NCI-H460 (cell line): Measurements from ENCODE around the genes AMIGO1, RBM15, KCNA3 and WDR77.

RAMPAGE:
- cytosol, long total RNA, result no peak
- long total RNA, result no peak
- nucleus, long total RNA, result no peak
Observed at GRCh38 chr1:109413834-109414360, 12.4 kb downstream of the PSMA5 start.

DNA sequence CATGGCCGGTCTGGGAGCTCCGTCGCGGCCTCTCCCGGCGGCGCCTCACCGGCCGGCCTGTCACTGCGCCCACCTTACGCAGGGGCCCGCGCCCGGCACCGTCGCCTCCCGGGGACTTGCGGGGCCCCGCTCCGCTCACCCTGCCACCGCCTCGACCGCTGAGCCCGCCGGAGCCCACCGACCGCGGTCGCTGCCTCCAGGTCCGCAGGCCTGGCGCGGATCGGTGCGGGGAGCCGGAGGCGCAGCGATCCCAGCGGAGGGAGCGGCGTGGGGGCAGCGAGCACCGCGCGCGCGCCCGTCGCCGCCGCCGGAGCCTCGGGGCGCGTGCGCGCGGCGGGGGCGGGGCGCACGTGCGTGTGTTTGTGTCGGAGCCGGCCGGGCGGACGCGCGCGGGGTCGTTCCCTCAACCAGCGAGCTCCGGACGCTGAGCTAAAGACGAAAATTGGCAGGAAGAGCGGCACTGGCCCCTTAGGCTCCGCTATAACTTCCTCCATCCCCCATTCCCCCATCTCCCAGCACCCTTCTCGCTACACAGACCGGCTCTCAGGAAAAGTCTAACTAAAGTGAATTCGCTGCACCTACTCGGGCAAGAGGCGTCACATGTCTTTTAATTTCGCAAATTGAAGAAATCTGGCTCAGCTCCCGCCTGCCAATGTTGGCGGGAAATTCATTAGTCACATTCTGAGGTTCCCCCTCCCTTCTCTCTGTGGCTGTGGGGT lies at the start of gene AMIGO1:
TSS of gene AMIGO1 (minus strand) at position 282 of the 719 bp plus-strand sequence.
RAMPAGE:
- cytosol, long total RNA, result no peak
- long total RNA, result no peak
- nucleus, long total RNA, result no peak

GRCh38 chr1:109750805-109751270 lies 10.0 kb upstream of the GSTM3 start:
RAMPAGE:
- cytosol, long total RNA, result no peak
- long total RNA, result no peak
- nucleus, long total RNA, result no peak

RAMPAGE:
- cytosol, long total RNA, result no peak
- long total RNA, result no peak
- nucleus, long total RNA, result no peak
Observed at GRCh38 chr1:109767011-109767289, 3.2 kb upstream of the EPS8L3 start.

RAMPAGE:
- cytosol, long total RNA, result no peak
- long total RNA, result no peak
- nucleus, long total RNA, result no peak
Observed at GRCh38 chr1:109904475-109905024, 6.1 kb upstream of the CSF1 start.

DNA sequence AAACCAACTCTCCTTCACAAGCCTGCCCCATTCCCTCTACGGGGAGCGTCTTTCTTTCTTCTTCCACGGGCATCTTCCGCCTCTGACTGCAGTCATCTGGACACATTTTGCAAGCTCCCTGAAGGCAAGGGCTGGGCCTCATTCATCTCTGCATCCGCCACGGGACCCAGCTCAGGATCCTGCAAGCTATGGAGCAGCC lies 7.5 kb upstream of the AHCYL1 start:
RAMPAGE:
- cytosol, long total RNA, result no peak
- long total RNA, result no peak
- nucleus, long total RNA, result no peak

RAMPAGE:
- cytosol, long total RNA, result no peak
- long total RNA, result no peak
- nucleus, long total RNA, result no peak
Observed at GRCh38 chr1:109983951-109984446, 566 bp upstream of the AHCYL1 start.

DNA sequence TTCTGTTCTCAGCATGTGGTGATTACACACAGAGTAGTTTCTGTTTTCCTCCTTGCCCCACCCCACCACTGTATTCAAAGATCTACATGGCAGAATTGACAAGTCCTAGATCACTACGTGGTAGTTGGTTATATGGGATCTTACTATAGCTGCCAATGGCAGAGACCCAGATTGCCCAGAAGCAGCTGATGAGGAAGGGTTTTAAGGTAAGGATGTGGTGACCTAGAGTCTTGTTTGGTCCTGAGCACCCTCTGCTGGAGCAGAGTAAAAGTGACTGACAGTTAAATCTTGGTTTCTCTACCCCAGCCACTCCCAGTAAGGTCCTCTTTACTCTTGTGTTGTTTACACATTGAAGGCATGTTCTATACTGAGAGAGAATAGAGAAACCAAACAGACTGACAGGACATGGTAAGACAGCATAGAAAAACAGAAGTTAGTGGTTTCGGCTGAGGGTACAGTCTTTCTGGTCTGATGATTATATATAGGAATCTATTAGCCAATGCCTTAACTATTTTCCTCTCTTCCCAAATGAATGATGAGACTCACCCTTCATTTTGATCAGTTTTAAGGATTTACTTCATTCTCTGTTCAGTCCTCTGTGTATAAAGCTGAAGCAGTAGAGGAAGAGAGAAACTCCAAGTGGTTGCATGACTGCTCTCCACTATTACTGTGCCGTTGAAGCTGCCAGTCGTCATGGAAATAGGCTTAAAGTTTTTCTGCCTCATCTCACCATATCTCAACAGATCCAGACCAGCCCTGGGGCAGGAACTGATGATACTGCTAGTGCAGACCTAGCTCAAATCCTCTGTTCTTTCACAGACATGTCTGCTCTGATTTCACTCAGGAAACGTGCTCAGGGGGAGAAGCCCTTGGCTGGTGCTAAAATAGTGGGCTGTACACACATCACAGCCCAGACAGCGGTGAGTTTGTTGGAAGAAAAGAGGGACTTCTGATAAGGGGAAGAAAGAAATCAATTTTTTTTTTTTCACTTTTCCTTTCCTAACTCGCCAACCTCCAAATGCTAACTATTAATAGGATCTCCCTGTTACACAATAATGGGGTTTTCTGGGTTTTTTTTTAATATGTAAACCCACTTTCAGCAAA lies 22.5 kb upstream of the STRIP1 start:
RAMPAGE:
- cytosol, long total RNA, result no peak
- long total RNA, result no peak
- nucleus, long total RNA, result no peak

DNA sequence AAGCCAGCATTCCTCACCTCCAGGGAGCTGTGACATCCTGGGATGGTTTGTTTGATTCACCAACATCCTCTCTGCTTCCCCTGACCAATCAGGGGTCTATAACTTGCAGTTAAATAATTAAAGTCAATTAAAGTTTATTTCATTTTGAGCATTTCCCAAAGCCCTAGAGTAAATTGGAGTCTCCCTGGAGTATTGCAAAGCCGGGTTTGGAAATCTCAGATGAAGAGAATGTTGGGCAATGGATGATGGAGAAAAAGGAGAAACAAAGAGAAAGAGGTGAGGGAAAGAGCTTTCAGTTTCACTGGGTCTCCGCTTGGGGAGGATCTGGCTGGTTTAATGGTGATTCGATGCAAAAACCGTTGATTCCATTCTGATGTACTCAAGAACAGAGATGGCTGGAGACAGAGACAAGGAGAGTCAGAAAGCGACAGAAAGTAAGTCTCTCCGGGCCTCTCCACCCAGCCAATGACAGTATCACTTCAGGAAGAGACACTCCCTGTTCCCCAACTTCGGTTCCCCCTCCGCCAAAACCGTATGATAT lies 12.8 kb upstream of the ALX3 start:
RAMPAGE:
- cytosol, long total RNA, result no peak
- long total RNA, result no peak
- nucleus, long total RNA, result no peak

DNA sequence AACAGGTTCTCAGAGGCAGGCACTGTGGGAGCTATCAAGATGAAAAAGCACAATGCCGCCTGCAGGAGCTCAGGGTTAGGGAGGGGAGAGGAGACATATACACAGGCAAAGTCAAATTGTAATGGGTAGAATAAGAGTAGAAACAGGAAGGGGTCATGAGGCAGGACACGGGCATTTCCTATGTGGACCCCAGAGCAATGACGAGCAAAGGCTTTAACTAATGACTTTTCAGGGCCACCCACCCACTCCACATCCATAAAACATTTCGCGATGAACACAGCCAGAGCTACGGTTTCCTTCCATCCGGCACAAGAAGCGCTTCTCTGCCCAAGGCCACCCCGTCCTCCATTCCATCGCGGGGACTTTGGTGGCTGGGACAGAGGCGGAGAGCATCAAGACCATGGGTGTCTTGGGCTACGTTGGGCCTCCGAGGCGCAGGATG lies 724 bp upstream of the KCNC4 start:
RAMPAGE:
- cytosol, long total RNA, result no peak
- long total RNA, result no peak
- nucleus, long total RNA, result no peak

RAMPAGE:
- cytosol, long total RNA, result no peak
- long total RNA, result no peak
- nucleus, long total RNA, result no peak
Observed at GRCh38 chr1:110222940-110223894, 13.1 kb downstream of the KCNC4 start.

GRCh38 chr1:110338896-110339595 lies at the start of gene RBM15:
Gene RBM15, plus strand, starts transcription at chr1:110339377.
RAMPAGE:
- cytosol, long total RNA, result start-site peak on the plus strand at chr1:110339428-110339480, 178 and 183 reads in 2 replicates
- long total RNA, result start-site peak on the plus strand at chr1:110339422-110339437, 92 and 317 reads in 2 replicates
- nucleus, long total RNA, result start-site peak on the minus strand at chr1:110339026-110339075, 6 and 5 reads in 2 replicates; start-site peak on the minus strand at chr1:110339143-110339200, 14 and 6 reads in 2 replicates; start-site peak on the plus strand at chr1:110339427-110339471, 839 and 317 reads in 2 replicates

GRCh38 chr1:110347483-110348221 lies 8.5 kb downstream of the RBM15 start:
RAMPAGE:
- cytosol, long total RNA, result no peak
- long total RNA, result no peak
- nucleus, long total RNA, result no peak

DNA sequence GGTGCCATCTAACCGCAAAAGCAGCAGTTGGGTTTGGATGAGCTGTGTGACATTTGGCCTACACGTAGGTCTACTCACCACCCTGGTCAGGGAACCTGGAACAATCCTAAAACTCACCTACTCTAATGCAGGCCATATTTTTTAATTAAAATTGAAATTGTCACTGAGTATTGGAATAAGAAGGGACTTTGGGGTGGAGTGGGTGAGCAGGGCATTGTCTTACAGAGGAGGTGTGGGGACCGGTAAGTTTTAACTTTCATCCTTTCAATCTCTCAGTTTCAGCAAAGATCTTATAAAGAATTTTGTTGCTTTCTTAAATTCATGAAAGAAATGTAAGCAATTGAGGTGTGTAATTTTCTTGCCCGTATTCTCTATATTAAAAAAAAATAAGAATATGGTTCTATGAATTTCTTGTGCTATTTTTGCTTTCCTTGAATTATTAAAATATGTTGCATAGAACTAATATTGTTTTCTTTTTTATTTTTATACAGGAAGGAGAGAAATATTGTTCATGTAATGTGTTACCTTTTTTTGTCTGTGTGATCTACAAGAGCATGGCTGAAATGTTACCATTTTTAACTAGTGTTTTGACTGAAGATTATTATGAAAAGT lies 19.1 kb downstream of the SLC16A4 start:
RAMPAGE:
- cytosol, long total RNA, result no peak
- long total RNA, result no peak
- nucleus, long total RNA, result no peak

RAMPAGE:
- cytosol, long total RNA, result no peak
- long total RNA, result no peak
- nucleus, long total RNA, result no peak
Observed at GRCh38 chr1:110475869-110476184, 24.9 kb downstream of the PROK1 start.

RAMPAGE:
- cytosol, long total RNA, result no peak
- long total RNA, result no peak
- nucleus, long total RNA, result no peak
Observed at GRCh38 chr1:110674628-110675569, at the start of gene KCNA3. Gene KCNA3, minus strand, starts transcription at chr1:110674940.

DNA sequence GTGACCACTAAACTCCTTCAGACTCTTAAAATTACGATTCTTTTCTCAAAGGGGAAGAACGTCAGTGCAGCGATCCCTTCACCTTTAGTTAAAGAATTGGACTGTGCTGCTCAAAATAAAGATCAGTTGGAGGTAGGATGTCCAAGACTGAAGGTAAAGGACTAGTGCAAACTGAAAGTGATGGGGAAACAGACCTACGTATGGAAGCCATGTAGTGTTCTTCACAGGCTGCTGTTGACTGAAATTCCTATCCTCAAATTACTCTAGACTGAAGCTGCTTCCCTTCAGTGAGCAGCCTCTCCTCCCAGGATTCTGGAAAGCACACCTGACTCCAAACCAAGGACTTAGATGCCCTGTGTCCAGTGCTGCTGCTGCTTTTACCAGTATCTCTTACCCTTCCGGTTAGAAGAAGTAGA lies 13.8 kb downstream of the DENND2D start:
RAMPAGE:
- cytosol, long total RNA, result no peak
- long total RNA, result no peak
- nucleus, long total RNA, result no peak

DNA sequence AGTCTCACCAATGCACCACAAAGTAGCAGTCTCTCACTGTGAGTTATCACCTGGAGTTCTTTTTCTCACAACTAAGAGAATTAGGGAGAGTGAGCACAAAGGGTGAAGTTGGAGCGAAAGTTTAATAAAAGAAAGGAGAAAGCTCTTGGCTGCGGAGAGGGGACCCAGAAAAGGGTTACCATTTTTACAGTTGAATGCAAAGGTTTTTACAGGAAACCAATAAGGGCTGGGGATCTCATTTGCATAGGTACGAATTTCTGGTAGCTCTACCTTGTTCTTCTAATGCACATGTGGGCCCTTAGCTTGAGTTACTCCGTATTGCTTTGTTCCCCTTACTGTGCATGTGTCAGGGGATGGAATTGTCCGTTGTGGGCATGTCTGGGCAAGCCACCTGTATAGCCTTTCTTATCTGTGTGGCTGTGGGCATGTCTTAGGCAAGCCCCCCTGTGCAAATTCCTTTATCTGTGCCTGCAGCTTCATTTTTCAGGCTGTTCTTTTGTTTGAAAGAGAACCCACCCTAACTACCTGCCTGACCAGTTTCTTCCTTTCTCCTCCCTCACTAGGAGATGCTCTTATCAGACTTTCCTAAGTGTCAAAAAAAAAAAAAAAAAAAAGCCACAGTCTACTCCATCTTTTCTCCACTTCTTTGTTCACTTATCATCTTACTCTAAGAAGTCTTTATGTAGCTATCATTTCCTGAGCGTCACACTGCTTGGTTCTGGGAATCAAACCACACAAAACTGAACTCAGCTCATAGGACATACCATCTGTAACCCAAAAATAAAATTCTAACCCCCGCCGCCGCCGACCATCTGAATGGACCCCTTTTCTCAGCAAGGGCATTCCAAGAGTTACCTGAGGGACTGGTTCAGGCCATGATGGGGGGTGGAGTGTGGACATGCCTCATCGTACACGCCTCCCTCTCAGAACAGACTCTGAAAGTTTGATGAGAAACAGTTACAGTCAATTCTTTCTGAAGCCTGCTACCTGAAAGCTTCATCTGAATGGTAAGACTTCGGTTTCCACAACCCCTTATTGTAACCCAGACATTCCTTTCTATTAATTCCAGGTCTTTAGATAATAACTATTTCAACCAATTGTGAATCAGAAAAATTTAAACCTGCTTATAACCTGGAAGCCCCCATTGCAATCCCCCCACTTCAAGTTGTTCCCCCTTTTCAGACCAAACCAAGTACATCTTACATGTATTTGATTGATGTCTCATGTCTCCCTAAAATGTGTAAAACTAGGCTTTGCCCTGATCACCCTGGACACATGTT lies 12.8 kb upstream of the CHI3L2 start:
RAMPAGE:
- cytosol, long total RNA, result no peak
- long total RNA, result no peak
- nucleus, long total RNA, result no peak

RAMPAGE:
- cytosol, long total RNA, result no peak
- long total RNA, result no peak
- nucleus, long total RNA, result start-site peak on the minus strand at chr1:111449214-111449256, 62 and 96 reads in 2 replicates
Observed at GRCh38 chr1:111448208-111449377, at the start of gene WDR77. Gene WDR77, minus strand, starts transcription at chr1:111449256.

GRCh38 chr1:111459084-111459839 lies 10.0 kb downstream of the ATP5PB start:
RAMPAGE:
- cytosol, long total RNA, result no peak
- long total RNA, result no peak
- nucleus, long total RNA, result no peak